ENCODE measurements around the genes LUC7L, MRPL28, JMJD8, ANTKMT, CCDC78 and HAGHL.

DNA sequence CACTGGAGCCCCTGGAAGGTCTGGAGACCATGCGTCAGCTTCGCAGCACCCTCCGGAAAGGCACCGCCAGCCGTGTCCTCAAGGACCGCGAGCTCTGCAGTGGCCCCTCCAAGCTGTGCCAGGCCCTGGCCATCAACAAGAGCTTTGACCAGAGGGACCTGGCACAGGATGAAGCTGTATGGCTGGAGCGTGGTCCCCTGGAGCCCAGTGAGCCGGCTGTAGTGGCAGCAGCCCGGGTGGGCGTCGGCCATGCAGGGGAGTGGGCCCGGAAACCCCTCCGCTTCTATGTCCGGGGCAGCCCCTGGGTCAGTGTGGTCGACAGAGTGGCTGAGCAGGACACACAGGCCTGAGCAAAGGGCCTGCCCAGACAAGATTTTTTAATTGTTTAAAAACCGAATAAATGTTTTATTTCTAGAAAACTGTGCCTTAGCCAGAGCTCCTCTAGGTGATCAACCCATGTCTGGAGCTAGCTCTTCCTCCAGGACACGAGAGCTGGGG is 7.5 kb downstream of the MPG start:
- PRO-cap = no peak

DNA sequence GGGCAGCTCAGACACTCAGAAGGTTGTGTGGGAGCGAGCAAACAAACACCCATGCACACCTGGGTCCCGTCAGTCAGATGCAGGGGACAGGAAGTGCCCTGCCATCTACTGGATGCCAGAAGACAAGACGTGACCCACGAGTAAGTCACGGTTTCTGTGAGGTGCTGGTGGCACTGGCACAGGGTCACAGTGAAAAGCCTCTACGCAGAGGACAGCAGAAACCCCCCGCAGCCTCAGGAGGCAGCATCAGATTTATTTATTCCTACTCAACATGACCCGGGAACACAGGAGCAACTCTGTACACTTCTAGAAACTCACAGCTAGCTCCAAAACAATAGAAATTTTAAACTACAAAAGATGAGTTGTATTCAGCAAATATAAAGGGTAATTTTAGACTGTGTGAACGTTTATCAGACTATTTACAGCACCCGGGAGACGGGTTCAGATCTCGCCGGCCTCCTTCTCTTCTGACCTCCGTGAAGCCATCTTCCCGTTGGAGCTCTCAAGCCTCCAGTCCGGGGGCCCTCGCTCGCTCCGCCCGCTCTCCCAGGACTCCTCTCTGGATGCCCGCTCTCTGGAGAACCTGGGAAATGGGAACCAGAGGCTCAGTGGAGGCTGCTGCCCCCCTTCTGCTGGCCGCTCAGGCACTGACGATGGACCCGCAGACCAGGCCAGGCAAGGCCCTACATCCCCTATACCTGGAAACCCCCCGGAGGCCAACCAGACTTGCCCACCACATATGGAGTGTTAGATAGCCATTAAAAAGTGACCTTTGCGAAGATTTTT is 8.7 kb downstream of the HBQ1 start:
- PRO-cap = no peak

- PRO-cap = bidirectional peak, plus-strand start at chr16:229195, minus-strand start at chr16:229240; unidirectional peak, minus-strand start at chr16:229449
Measured at GRCh38 chr16:228312-229612, at the start of gene LUC7L. LUC7L (minus strand) TSS chr16:229449.

- PRO-cap = no peak
Measured at GRCh38 chr16:330089-330737, 22.3 kb downstream of the AXIN1 start.

DNA sequence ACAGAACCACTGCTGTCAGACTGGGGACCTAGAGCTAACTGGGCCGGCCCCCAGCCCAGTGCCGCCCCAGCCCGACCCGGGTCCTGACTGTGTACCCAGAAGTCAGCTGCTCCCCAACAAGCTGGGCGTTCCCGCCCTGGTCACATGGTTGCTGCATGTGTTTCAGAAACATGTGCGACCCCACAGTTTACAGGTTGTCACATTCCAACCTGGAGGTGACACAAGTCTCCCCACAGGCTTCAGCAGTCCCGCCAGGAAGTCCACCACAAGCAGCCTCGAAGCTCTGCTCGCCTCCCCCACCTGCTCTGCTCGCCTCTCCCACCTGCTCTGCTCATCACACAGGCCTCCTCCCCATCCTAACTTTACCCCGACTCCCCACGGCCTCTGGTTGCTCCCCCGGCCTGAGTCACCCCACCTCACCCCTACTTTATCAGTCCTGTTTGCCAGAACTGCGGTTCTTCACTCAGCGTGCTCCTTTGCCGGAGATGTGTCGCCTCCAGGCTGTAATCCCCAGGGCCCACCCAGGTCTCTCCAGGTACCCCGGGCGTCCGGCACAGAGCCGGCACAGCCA is 933 bp downstream of the MRPL28 start:
- PRO-cap = no peak

- PRO-cap = unidirectional peak, minus-strand start at chr16:370527
Measured at GRCh38 chr16:369891-371000, at the start of gene MRPL28. MRPL28 (minus strand) TSS chr16:370538.

- PRO-cap = no peak
Measured at GRCh38 chr16:426102-426306, 555 bp downstream of the RAB11FIP3 start.

DNA sequence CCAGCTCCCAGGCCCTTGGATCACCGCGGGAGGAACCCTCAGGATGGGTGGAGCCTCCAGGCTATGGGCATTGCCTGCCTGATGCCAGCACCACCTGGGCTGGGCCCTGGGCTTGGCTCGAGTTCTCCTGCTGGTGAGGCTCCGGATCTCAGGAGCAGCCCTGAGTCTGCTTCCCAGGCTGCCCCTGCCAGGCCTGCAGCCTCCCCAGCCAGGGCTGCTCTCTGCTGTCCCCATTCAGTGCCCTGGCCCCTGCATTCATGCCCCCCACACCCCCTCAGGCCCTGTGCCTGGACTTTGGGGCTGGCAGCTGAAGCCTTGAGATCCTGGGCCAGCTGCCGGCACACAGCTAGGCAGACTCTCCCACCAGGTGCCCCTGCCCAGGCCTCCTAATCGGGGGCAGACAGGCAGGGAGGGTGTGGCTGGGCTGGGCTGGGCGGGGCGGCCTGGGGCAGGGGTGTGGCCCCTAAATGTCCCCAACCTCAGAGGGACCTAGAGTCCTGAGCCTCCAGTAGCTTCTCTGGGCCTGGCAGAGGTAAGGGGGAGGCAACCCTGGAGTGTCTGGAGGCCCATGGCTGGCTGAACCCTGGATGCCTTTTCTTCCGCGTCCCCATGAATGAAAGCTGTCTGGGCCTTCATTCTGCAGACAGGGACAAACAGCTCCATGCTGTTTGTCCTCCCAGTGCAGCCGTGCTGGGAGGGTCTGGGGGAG is 1.2 kb upstream of the PIGQ start:
- PRO-cap = no peak

- PRO-cap = no peak
Measured at GRCh38 chr16:595770-596894, 6.3 kb downstream of the RAB40C start.

- PRO-cap = no peak
Measured at GRCh38 chr16:610607-611428, 20.0 kb upstream of the WFIKKN1 start.

- PRO-cap = bidirectional peak, plus-strand start at chr16:637252, minus-strand start at chr16:637083
Measured at GRCh38 chr16:636910-637184, 742 bp upstream of the METTL26 start.

GRCh38 chr16:647053-647972 is 1.9 kb upstream of the WDR90 start:
- PRO-cap = no peak

DNA sequence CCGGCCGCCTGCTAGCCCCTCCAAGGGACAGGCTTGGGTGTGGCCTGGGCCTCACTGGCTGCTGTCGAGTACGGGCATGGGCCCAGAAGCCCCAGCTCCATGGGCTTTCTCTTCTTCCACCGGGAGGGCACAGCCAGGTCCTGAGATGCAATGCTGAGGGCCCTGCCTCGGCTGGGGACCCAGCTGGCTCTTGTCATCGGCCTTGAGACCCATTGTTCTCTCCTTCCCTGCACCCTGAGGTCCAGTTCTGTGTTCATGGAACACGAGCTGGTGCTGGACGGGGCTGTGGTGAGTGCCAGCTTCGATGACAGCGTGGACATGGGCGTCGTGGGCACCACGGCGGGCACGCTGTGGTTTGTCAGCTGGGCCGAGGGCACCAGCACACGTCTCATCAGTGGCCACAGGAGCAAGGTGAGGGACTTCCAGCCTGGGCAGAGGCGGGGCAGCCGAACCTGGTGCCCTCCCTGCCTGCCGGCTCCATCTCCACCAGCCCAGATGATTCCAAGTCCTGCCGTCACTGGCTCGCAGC is 5.4 kb upstream of the RHOT2 start:
- PRO-cap = no peak

DNA sequence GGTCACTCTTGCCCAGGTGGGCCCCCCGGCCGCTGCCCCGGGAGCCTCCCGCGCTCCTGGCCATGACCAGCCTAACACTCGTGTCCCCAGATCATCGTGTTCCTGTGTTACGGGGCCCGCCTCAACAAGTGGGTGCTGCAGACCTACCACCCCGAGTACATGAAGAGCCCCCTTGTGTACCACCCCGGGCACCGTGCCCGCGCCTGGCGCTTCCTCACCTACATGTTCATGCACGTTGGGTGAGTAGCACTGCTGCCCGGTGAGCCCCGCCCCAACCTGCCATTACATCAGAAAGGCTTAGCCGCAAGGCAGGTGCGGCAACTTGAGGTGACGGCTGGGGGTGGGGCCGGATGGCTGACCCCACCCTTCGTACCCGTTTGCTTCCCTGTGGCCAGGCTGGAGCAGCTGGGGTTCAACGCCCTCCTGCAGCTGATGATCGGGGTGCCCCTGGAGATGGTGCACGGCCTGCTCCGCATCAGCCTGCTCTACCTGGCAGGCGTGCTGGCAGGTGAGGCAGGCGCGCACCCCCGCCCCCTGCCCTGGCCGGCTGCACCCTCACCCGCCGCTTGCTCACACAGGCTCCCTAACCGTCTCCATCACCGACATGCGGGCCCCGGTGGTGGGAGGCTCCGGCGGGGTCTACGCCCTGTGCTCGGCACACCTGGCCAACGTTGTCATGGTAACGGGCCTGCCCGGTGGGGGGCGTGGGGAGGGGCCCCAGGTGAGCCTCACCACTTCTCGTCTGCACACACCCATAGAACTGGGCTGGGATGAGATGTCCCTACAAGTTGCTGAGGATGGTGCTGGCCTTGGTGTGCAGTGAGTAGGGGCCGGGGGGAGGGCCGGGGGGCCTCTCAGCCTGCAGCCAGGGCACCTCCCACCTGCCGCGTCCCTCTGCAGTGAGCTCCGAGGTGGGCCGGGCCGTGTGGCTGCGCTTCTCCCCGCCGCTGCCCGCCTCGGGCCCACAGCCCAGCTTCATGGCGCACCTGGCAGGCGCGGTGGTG is 1.7 kb downstream of the RHBDL1 start:
- PRO-cap = no peak

DNA sequence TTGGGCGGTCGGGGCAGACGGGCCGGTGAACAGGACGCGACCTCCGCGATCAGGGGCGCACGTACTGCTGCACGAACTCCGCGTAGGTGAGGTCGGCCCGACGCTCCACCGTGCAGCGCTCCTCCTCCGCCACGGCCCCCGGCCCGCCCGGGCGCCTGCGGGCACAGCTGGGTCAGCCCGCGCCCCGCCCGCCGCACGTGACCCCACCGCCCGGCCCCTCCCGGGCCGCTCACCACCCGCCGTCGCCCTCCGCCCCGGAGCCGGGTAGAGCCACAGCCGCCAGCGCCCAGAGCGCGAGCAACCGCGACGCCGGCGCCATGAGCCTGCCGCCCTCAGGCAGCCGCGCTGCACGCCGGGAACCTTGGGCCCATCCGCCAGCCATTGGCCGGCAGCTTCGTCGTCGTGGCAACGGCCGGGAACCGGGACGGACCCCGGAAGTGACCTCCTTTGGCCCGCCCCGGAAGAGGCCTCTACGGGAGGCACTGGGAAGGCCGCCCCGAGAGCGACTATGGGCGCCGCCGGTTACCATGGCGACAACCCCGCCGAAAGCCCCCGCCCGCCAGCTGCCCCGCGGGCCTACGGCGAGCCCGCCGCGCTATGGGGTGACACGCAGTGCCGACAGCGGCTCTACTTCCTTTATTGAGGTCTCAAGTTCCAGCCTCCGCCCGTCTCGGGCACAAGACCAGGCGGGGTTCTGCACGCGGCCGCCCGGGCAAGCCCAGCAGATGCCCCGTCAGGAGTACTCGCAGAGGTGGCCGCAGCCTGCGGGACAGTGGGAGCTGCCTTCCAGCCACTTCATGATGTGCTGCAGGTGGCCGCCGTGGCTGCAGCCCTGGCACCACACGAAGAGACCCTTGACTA is at the start of gene JMJD8:
JMJD8 (minus strand) TSS at position 334 of the 861 bp plus-strand sequence.
- PRO-cap = bidirectional peak, plus-strand start at position 463 of the sequence, minus-strand start at position 342 of the sequence

DNA sequence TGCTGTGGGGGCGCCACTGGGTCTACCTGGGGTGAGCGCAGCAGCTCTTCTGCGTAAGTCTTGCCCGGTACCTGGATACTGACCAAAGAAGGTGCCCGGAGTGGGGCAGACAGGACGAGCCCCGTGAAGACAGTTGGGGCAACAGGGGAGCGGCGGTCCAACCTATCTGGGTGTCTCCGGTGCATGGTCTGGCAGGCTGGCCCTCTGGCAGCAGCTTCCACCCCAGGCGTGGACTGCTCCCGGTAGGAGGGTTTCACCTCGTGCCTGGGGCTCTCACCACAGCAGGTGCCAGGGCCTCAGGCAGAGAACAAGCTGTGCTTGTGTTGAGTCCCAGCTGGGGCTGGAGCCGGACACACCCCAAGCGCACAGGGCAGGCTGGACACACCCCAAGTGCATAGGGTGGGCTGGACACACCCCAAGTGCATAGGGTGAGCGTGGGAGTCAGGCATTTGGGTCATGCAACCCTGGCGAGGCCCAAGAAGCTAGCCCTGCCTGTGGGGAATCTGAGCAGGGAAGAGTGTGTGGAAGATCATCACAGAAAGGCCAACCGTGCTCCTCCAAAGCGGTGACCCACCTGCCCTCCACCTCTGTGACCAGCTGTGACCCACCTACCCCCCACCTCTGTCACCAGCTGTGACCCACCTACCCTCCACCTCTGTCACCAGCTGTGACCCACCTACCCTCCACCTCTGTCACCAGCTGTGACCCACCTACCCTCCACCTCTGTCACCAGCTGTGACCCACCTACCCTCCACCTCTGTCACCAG is 1.6 kb upstream of the FBXL16 start:
- PRO-cap = no peak

DNA sequence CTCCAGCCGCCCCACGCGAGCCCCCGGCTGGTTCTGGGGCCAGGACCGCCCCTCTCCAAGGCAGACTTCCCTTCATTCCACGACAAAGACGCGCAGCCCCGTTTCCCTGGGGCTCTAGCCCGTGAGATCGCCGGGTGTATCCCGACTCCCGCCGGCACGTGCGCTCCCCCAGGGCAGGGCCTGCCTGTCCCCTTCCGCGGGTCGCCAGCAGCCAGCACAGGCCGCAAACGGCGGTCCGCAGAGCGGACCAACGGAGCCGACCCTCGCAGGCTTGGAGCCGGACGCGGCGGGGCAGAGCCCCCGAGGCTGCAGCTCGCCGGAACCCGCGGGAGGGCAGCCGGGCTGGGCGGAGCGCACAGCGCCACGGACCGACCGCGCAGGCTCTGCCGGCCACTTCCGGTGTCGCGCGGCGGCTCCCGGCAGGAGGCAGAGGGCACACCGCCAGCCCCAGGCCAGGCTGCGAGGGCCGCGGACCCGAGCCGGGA is at the start of gene ANTKMT:
ANTKMT (plus strand) TSS at position 393 of the 485 bp plus-strand sequence.
- PRO-cap = bidirectional peak, plus-strand start at position 393 of the sequence, minus-strand start at position 302 of the sequence

GRCh38 chr16:726241-726657 is at the start of gene CCDC78:
CCDC78 (minus strand) TSS chr16:726443.
- PRO-cap = no peak

- PRO-cap = unidirectional peak, plus-strand start at chr16:727130; unidirectional peak, plus-strand start at chr16:727313
Measured at GRCh38 chr16:726658-727447, at the start of gene HAGHL. HAGHL (plus strand) TSS chr16:727106.

DNA sequence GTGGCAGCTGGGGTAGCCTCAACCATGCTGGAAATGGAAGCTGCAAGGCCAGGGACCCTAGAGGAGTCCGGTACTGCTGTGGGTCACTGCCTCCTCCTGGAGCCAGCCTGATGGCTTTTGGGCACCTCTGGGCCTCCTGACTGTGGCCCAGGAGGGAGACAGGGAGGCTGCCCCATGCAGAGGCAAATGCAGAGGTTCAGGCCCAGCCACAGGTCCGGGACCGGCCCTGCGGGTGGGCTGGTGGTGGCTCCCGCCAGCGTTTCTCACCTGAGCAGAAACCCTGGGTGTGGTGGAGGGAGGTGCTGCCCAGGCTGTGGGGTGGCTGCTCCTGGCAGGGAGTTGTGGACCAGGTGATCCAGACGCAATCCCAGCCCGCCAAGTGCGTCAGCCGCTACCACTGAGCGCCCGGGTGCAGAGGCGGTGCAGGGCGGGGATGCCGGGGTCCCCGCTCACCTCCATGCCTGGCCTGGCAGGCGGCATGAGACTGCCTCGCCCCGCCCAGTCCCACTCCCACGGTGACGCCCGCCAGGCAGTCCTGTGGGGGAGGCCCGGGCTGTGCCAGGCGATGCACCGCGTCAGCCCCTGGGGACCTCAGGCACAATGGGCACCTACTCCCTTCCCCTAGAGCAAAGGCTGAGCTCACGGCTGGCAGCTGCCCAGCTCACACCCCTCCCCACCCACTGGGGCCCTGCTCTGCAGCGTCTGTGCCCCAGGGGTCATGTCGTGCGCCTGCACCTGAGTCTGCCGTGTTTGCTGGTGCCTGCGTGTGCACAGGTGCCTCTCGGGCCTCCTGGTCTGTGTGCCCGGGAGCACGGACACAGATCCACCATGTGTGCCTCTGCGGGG is 5.5 kb downstream of the RPUSD1 start:
- PRO-cap = no peak